SK-MEL-5 (cell line): ENCODE results near the genes HIBCH and GLS.

DNA sequence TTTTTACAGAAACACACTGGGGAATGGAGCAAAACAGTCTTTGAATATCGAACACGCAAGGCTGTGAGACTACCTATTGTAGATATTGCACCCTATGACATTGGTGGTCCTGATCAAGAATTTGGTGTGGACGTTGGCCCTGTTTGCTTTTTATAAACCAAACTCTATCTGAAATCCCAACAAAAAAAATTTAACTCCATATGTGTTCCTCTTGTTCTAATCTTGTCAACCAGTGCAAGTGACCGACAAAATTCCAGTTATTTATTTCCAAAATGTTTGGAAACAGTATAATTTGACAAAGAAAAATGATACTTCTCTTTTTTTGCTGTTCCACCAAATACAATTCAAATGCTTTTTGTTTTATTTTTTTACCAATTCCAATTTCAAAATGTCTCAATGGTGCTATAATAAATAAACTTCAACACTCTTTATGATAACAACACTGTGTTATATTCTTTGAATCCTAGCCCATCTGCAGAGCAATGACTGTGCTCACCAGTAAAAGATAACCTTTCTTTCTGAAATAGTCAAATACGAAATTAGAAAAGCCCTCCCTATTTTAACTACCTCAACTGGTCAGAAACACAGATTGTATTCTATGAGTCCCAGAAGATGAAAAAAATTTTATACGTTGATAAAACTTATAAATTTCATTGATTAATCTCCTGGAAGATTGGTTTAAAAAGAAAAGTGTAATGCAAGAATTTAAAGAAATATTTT lies 37.6 kb downstream of the COL3A1 start:
RAMPAGE:
- cytosol, long total RNA: no peak
- long total RNA: no peak
- nucleus, long total RNA: no peak

GRCh38 chr2:189574584-189575089 lies 5.9 kb downstream of the SLC40A1 start:
RAMPAGE:
- cytosol, long total RNA: no peak
- long total RNA: no peak
- nucleus, long total RNA: no peak

DNA sequence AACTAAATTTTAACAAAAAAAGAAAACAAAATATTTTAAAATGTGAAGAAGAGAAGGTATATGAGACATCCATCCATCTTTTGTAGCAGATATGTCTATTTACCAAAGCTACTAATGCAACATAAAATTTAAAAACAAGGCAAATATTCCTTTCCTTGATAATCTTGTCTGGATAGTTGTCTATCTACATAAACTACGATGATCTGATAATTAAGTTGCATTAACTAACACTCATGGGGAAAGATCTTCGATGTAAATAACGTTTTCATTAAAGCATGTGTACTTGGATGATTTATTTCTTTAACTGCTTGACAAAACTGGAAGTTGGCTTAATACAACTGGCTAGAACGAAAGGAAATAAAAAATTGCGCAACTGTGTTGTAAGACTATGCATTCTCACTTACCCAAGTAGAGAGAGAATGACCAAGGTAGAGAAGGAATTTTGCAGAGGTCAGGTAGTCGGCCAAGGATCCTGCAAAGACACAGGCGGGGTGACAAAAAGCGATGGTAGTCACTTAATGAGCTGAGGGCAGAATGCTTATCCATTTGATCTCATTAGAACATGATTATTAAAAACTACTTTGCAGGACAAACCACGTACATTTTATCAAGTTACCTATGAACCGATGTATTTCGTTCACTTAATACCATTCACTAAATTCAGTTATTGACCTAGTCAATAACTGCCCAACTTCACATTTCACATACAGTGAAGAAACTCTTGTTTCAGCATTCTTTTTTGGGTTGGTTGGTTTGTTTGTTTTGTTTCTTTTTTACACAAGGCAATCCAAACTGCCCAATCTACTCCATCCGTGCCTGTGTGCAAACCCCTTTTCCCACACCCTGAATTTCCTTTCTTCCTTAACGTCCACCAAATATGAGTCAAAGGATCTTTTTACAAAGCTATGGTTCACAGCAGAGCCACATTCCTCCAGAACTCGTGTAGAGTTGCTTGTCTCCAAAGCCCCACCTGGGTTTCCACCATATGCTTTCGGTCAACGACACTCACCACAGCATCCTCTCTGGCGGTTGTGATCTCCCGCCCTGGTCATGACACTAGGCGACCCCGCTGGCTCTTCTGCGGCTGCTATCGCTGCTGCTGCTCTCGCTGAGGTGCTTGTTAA lies 815 bp downstream of the SLC40A1 start:
RAMPAGE:
- cytosol, long total RNA: no peak
- long total RNA: no peak
- nucleus, long total RNA: no peak

DNA sequence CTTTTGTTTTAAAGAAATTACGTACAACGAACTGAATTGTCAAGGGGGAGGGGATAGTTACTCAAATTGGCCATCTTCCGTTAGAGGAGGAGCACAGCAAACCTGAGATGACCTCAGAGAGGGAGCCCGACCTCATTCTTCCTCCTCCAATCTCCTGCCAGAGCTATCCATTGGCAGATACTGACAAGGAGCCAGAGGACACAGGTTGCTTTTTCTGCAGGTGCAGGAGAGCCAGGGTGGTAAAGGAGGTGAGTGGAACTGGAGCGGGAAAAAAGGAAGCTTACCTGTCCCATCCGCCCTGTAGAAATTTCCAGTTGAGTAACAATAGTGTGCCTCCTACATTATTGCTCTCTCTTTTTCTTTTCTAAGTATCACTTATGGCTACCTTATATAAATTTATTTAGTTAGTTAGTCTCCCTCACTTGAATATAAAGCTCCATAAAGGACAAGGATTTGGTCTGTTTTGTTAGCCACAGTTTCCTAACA lies 24.2 kb downstream of the ANKAR start:
RAMPAGE:
- cytosol, long total RNA: no peak
- long total RNA: no peak
- nucleus, long total RNA: no peak

DNA sequence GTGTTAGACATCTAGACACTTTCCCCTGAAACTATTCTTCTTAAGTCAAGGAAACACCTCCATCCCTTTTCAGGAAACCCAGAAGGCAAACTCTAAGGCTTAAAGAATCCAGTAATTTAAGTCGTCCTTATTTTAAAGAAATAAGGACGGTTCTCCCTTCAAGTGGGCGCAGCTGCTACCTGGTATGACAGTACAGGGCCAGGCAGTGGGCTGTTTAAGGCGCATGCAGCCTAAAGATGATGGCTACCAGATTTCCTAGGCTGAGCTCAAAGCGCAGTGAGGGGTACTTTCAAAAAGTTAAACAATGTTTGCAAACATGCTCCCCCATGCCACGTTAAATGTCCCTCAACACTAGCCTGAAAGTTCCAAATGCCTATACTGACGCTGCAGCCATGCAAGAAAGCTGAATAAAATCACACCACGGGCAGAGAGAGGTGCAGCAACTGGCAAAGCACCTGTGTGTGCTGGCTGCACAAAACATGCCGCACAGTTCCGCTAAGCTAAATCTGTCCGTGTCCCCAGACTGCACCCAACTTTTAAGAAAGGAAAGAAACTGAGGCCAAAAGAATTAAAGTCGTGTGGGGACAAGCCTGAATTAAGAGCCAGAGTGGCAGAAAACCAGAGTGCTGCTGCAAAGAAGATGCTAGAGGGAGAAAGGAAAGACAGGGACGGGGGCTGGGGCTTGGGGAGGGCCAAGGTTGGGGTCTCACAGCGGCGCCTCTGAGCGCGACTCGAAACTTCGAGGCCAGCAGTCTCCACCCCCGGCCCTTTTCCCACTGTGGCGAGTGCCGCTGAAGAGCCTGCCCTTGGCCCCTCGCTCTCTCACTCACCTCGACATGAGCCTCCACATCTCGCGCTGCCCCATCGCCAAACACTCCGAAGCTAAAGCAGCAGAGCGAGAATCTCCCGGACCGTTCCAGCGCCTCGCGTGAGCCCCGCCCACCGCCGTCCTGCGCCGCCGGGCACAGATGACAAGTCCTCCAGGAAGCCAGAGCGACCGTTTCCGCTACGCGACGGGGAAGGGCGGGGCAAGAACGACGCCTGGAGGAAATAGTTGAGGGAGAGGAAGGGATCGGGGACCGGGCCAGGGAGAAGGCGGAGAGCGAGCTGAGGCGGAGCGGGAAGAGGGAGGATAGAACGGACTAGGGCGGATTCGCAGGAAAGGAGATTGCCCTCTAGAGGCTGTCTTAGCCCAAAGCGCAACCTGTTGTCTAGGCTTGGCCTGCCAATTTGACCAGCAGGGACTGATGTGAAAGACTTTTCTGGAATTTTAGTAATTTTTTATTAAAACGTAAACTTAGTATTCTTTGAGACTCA lies at the start of gene HIBCH:
Gene HIBCH (minus strand): TSS at position 941 of the 1,317 bp plus-strand sequence.
RAMPAGE:
- cytosol, long total RNA: start-site peak on the minus strand centred at position 959 of the sequence, 140 bp wide, 264 and 171 reads in 2 replicates
- long total RNA: start-site peak on the minus strand centred at position 924 of the sequence, 93 bp wide, 292 and 188 reads in 2 replicates
- nucleus, long total RNA: no peak

DNA sequence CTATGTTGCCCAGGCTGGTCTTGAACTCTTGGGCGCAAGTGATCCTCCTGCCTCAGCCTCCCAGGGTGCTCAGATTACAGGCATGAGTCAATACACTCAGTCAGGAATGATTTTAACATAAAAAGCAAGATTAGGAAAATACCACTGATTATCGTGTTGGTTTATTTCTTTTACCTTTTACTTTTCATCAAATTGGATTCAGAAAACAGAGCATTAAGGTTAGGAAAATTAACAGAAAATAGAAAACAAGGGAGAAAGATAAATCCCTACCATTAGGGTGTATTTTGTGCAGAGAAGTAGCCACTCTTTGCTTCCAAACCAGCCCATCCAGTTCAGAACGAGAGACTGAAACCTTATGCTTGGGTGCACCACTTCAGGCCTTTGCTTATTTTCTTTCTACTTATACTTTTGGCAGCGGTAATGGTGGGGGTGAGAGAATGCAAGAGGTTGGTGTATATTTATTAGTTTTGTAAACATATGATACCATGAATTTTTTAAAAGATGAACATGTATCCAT lies 60.6 kb downstream of the MFSD6 start:
RAMPAGE:
- cytosol, long total RNA: no peak
- long total RNA: no peak
- nucleus, long total RNA: no peak

DNA sequence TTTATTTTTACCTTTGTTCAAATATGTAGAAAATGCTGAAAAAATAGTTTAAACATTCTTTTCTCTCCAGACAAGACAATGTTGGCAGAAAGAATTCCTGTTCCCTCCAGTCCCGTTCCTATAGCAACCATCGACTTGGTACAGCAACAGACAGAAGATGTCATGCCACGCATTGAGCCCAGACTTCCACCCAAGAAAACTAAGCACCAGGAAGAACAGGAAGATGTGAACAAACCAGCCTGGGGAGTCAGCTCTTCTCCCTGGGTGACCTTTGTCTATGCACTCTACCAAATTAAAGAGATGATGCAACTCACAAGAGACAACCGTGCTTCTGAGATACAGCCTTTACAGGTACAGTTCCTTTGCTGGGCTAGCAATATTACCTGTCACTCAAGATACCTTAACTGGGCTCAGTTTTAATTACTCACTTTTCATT lies 37.1 kb downstream of the NEMP2 start:
RAMPAGE:
- cytosol, long total RNA: no peak
- long total RNA: no peak
- nucleus, long total RNA: no peak

DNA sequence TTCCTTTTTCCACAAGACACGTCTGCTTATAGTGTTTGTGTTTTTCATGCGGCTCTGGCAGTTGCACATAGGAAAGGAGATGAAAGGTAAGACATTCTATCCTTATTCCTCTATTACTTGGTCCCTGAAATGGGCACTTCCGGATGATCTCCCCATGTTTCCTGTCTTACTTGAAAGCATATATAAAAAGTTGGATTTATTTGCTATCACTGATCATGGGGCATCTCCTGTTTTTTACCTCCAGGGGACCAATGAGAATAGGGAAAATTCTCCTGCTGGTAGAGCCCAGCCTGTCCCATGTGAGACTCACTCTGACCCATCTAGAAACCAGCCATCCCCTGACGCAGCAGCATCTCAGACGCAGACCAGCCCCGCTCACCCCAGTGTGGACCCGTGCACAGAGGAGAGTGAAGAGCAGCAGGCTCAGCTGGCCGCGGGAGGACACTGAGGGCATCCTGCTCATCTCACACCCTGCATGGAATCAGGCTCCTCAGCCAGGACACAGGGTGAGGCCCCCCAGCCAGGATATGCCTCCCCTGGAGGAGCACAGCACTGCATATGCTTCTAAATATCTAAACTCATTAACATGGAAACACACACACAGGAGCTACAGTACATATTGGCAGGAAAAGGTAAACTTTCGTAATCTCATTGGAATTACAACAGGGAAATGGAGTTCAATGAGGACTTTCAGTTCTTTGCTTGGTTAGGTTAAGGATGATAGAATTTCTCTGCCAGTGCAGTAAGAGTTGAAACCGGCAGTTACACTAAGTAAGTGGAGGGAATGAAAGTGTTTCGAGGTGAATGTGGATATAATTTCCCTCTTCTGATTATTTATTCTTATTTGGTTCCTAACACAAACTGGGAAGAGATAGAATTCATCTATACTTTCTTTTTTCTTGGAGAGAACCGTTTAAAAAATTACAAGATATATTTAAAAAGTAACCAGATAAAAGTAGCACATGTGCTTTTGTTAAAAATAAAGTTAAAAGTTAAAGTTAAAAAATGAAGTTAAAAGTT lies 34.4 kb downstream of the NEMP2 start:
RAMPAGE:
- cytosol, long total RNA: no peak
- long total RNA: no peak
- nucleus, long total RNA: no peak

RAMPAGE:
- cytosol, long total RNA: no peak
- long total RNA: no peak
- nucleus, long total RNA: no peak
These were observed 27.3 kb downstream of the NEMP2 start for GRCh38 chr2:190506990-190507788.

DNA sequence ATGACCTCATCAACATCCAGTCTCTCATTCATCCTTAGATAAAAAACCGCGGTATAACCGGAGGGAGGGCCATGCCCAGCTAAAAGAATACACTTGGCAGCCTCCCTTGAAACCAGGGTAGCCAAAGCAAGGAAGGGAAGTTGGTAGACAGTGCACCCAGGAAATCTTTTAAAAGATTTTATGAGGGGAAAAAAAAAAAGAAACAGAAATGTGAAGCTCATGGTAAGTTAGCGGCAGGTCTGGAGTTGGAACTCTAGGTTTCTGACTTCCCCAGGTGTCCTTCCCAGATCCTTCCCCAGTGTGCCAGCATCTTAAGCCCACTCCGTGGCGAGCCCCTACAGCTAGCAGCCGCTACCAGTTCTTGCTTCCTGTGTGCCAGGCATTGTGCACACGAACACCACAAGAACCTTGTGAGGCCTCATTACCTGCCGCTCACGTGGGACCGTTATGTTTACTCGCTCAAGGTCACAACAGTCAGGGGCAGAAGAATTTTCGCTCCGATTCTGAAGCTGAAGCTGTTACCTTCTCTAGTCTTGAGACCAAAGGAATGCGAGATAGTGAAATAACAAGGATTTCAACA lies 845 bp downstream of the NEMP2 start:
RAMPAGE:
- cytosol, long total RNA: no peak
- long total RNA: no peak
- nucleus, long total RNA: no peak

RAMPAGE:
- cytosol, long total RNA: no peak
- long total RNA: no peak
- nucleus, long total RNA: no peak
These were observed 1.1 kb upstream of the NAB1 start for GRCh38 chr2:190647881-190648160.

GRCh38 chr2:190648161-190648549 lies 728 bp upstream of the NAB1 start:
RAMPAGE:
- cytosol, long total RNA: no peak
- long total RNA: no peak
- nucleus, long total RNA: no peak

GRCh38 chr2:190811087-190811489 lies 69.5 kb upstream of the GLS start:
RAMPAGE:
- cytosol, long total RNA: no peak
- long total RNA: no peak
- nucleus, long total RNA: no peak

RAMPAGE:
- cytosol, long total RNA: no peak
- long total RNA: no peak
- nucleus, long total RNA: start-site peak on the plus strand at chr2:190880815-190880848, 48 and 52 reads in 2 replicates
These were observed at the start of gene GLS for GRCh38 chr2:190880714-190881136. Gene GLS (plus strand): TSS chr2:190880821.

DNA sequence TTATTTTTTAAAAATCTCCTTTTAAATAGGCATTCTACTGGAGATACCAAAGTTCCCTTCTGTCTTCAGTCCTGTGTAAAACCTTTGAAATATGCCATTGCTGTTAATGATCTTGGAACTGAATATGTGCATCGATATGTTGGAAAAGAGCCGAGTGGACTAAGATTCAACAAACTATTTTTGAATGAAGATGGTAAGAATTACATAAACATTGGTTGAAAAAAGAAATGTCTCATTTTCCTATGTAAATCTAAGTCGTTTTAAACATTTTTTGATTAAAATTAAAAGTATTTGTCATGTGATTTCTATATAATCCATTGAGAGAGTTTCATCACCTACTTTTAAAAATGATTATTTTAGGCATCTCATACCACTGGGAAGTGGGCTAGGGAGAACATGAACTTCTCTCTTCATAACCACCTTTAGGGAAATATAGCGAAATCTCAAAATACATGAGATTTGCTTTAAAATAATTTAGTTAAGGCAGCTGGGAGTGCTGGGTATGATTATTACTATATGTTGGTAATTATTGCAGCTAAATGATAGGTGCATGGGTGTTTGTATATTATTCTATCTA lies 24.4 kb downstream of the GLS start:
RAMPAGE:
- cytosol, long total RNA: no peak
- long total RNA: no peak
- nucleus, long total RNA: no peak

RAMPAGE:
- cytosol, long total RNA: no peak
- long total RNA: no peak
- nucleus, long total RNA: no peak
These were observed 50.9 kb downstream of the GLS start for GRCh38 chr2:190931443-190932019.

DNA sequence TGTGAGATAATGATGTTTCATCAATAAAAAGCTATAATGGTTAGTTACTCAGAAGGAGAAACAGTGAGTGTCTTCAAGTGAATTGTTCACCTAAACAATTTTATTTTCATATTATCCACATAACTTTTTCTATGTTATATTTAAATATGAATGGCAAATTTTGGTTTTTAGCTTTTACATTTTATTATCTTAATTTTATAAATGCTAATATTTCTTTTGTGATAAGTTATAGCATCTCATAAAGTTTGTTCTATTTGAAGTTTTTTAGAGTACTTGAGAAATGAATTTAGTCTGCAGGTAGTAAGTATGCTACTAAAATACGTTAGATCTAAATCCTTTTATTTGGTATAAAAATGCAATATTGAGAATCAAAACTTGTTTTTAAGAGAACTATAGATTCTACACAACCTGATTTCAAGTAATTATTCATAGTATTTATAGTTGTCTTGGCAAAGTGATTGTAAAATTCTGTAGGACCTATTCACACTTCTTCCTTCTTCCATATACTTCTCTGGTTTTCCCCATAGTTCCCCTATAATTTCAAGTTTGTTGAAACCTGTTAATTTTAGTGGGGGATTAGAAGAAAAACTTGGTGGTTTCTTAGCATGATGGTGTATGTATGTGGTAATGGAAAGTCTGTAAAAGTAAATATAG lies 53.1 kb downstream of the GLS start:
RAMPAGE:
- cytosol, long total RNA: no peak
- long total RNA: no peak
- nucleus, long total RNA: no peak

GRCh38 chr2:190969208-190970265 lies 44.4 kb downstream of the STAT1 start:
RAMPAGE:
- cytosol, long total RNA: no peak
- long total RNA: no peak
- nucleus, long total RNA: no peak

DNA sequence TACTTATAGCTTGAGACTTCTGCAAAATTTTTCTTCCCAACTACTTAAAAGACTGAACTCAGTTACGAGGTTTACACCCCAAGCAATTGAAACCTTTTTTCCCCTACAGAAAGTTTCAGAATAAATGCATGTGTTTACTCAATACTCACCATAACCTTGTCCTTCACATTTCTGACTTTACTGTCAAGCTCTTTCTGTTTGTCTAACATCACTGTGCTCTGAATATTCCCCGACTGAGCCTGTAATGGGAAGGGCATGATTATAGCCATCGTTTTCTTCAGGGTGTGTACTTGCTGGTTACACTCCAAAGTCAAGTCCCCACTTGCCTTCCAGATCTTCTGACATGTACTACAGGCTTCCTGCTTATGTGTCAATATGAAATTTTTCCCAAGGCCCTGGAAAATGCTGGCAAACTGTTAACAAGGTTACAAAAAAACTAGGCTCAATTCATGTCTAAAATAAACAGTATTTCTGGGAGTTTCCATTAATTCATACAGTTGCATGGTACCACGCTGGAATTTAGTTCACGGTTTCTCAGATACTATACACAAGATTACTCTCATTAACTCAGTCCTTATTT lies 13.0 kb downstream of the STAT1 start:
RAMPAGE:
- cytosol, long total RNA: no peak
- long total RNA: no peak
- nucleus, long total RNA: no peak

DNA sequence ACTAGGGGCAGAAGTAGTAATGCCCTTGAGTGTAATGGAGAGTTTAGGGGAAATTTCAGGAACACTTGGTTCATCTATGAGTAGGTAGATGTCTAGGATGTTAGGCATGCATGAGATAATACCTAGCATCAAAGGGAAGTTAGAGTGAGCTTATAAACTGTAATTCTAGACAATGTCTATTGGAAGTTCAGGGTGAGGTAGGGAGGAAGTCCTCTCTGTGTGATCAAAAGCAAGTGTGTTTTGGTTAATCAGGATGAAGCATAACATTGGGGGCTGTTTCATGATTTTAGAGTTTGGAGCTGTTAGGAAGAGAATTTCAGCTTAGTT lies 8.7 kb upstream of the STAT1 start:
RAMPAGE:
- cytosol, long total RNA: no peak
- long total RNA: no peak
- nucleus, long total RNA: no peak